Prostate gland (tissue), 2 donors: ENCODE results near the genes ESR2 and AKAP5.

GRCh38 chr14:61501784-61503040 lies 180.8 kb downstream of the PRKCH start:
- PRO-cap = no peak
- RAMPAGE, long total RNA, 2 experiments = no peak in any of the 2 experiments

GRCh38 chr14:61567958-61569315 lies 126.9 kb upstream of the HIF1A start:
- PRO-cap = bidirectional peak, plus-strand start at chr14:61568832, minus-strand start at chr14:61568793
- RAMPAGE, long total RNA, 2 experiments = no peak in any of the 2 experiments

DNA sequence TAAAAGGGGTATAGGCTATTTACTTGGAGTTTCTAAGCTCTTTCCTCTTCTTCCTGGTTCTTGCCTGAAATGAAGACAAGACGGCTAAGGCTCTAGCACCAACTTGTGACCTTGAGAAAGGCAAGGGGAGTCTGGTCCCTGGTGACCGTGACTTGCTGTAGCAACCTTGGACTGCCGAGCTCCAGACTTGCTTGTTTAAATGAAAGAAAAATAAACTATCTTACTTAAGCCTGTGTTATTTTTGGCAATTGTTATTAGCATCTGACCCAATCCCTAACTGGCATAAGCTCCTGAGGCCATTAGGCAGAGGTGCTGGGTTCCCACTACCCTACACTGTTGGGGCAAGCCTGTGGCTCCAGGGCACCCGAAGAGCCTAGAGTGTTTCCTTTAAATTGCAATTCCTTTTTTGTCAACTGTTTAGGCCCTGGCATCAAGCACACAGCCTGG lies 106.9 kb upstream of the HIF1A start:
- PRO-cap = no peak
- RAMPAGE, long total RNA, 2 experiments = no peak in any of the 2 experiments

DNA sequence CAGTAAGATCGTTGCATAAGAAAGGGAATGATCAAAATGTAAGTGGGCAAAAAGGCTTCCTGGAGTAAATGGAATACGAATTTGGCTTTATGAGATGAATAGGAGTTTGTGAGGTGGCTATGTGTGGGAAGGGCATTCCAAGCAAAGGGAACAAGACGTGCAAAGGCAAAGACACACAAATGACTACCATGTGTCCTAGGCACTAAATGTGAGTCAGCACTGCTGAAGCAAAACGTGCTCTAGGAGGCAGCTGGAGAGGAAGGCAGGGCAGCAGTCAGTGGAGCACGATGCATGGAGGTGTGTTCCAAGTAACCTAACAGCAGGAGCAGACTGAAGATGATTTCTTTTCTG lies 53.0 kb upstream of the HIF1A start:
- PRO-cap = no peak
- RAMPAGE, long total RNA, 2 experiments = no peak in any of the 2 experiments

DNA sequence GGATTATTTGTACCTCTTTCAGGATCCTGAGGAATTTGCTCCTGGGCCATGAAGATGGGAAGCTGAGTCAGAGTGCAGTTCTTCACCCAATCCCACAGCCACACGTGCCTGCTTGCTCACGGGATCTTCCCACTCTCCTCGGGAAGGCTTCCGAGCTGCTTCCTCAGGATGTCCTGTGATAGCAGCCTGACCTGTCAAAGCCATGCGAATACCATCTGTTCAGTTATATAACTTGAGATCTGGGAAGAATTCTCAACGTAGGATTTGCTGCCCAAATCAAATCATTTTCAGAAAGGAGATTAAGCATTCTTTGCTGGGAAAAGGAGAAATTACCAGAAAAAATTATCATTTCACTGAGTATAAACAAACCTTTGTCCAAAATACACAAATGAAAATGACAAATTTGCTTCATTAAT lies 41.7 kb upstream of the HIF1A start:
- PRO-cap = no peak
- RAMPAGE, long total RNA, 2 experiments = no peak in any of the 2 experiments

DNA sequence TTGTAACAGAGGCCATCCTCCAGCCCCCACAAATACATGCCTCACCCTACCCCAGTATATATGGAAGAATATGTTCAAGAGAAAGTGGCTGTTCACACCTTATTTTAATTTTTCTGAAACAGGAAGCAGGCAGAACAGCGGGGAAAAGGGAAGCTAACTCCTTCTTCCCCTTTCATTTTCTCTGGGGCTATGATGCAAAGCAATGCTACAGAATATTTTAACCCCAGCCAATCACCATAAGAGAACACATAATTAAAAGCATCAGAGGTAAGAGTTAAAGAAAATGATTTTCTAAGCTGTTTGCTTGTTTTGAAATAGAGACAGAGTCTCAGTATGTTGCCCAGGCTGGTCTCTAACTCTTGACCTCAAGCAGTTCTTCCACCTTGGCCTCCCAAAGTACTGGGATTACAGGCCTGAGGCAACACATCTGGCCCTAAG lies 31.6 kb upstream of the HIF1A start:
- PRO-cap = no peak
- RAMPAGE, long total RNA, 2 experiments = no peak in any of the 2 experiments

DNA sequence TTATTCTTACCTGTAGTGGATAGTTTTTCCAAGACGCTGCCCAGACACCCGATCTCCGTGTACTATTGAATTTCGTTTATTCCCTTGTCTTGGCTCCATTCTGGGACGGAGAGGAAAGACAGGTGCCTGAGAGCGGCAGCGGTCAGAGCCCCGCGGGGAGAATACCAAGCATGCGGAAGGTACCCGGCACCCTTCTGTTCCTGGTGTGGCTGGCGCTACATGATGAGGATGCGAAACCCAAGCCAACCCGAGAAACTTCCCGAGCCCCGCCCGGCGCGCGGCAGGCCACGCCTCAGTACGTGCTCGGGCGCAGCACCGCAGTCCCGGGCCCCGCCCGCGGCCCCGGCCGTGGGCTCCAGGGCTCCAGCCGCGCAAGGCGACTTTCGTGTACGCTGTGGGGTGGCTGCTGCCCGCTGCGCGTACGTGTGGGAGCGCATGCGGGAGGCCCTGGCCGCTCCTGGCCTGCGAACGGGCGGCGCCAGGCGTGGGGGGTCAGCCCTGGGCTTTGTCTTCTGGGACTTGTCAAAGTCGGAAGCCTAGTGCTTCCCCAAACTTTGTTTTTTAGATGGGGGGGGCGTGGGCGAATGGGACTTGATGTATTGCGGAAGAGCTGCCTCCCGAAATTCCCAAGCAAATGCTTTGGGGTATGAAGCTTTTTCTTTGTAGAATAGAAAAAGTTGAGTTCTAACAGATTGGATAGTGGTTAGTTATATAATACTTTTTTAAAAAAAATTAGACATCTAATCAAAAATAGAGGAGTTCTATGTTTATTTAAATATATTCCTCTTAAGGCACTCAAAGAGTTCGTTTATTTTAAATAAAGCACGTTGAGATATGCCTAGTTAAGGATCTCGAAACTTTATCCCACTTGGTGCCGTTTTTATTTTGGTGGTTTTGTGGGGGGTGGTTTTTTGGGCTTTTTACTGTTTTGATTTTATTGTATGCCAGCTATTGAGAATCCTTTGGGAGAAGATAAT lies 11.1 kb upstream of the SNAPC1 start:
- PRO-cap = bidirectional peak, plus-strand start at position 320 of the sequence, minus-strand start at position 196 of the sequence
- RAMPAGE, long total RNA, 2 experiments = no peak in any of the 2 experiments

DNA sequence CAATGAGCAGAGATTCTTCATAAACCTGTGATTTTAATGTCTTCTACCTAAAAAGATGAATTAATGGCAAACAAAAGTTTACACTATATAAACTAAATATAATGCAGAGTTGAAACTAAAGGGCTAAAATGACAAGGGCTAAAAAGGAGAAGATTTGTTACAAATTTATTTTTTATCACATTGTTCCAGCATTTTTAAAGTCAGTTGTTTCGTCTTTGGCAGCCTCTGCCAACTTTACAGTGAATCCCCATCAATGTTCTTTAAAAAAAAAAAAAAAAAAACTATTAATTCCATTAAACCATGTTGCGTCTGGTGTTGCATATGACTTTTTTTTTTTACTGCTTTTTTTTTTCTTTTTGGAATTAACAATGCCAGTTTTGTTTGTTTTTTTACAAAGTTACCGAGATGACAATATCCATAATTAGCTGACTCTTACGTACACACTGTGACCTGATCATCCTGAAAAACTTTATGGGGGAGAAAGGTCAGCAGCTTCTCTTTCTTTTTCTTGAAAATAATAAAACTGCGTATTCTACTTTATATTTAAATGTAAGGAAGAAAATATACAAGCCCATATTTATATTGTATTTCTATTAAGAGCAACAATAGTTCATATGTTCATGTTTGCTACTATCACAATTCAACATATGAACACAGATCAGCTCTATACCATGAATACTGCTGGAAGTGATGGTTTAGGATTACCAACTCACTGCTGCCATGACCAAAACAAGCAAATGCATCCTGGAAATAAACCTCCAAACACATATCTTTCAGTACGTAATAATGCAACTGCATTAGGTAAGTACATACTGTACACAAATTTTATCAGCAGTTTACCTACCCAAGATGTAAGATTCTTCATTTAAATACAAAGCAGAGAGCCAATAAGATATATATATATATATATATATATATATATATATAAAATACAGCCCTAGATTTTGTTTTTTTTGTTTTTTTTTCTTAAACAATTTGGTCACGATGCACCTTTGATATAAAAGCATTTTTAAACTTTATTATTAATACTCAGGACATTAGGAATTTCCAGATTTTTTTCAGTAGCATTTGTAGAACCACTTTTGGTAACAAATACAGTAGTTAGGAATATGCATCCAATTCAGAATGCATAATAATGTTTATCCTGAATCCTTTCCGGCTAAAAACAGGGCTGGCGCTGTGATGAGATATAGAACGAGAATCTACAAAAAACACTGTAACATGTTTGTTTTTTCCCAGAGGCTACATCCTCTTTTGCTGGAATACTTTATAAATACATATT lies 55.4 kb upstream of the GPHB5 start:
- PRO-cap = no peak
- RAMPAGE, long total RNA, 2 experiments = no peak in any of the 2 experiments

GRCh38 chr14:63434336-63435078 lies 108.7 kb downstream of the PPP2R5E start:
- PRO-cap = no peak
- RAMPAGE, long total RNA, 2 experiments = no peak in any of the 2 experiments

GRCh38 chr14:63437849-63438433 lies 105.2 kb downstream of the PPP2R5E start:
- PRO-cap = no peak
- RAMPAGE, long total RNA, 2 experiments = no peak in any of the 2 experiments

DNA sequence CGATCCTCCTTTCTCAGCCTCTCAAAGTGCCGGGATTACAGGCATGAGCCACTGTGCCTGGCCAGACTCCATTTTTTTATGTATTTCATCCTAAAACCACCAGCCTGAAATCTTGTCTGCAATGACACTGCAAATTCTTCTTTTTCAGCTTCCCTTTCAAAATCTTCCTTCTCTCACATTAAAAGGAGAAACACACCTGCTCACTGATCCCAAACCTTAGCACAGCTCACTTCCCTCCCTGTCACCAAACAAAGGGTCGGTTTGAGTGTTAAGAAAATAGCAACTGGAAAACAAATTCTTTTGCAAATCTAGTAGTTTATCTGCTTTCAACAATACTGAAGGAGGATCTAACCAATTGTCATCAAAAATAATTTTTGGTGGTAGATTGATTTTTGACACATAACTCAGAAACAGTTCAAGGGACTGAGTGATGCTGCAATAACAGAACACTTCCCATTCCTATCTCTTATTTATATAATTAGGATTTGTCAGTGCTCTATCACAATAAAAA lies 62.4 kb downstream of the PPP2R5E start:
- PRO-cap = no peak
- RAMPAGE, long total RNA, 2 experiments = no peak in any of the 2 experiments

- PRO-cap = no peak
- RAMPAGE, long total RNA, 2 experiments = no peak in any of the 2 experiments
Measured at GRCh38 chr14:63486626-63487328, 56.4 kb downstream of the PPP2R5E start.

GRCh38 chr14:63515066-63515372 lies 28.2 kb downstream of the PPP2R5E start:
- PRO-cap = no peak
- RAMPAGE, long total RNA, 2 experiments = no peak in any of the 2 experiments

DNA sequence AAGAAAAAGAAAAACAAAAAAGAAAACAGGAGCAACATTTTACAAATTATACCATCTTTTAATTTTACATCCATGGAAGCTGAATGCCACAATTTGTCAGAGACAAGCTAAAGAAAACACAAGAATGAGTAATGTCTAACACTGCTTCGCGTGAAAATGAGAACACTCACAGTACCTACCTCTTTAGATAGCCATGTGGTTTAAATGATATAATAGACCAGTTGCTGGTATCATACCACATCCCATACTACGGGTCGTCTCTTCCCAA lies 617 bp downstream of the WDR89 start:
- PRO-cap = no peak
- RAMPAGE, long total RNA, 2 experiments = no peak in any of the 2 experiments

DNA sequence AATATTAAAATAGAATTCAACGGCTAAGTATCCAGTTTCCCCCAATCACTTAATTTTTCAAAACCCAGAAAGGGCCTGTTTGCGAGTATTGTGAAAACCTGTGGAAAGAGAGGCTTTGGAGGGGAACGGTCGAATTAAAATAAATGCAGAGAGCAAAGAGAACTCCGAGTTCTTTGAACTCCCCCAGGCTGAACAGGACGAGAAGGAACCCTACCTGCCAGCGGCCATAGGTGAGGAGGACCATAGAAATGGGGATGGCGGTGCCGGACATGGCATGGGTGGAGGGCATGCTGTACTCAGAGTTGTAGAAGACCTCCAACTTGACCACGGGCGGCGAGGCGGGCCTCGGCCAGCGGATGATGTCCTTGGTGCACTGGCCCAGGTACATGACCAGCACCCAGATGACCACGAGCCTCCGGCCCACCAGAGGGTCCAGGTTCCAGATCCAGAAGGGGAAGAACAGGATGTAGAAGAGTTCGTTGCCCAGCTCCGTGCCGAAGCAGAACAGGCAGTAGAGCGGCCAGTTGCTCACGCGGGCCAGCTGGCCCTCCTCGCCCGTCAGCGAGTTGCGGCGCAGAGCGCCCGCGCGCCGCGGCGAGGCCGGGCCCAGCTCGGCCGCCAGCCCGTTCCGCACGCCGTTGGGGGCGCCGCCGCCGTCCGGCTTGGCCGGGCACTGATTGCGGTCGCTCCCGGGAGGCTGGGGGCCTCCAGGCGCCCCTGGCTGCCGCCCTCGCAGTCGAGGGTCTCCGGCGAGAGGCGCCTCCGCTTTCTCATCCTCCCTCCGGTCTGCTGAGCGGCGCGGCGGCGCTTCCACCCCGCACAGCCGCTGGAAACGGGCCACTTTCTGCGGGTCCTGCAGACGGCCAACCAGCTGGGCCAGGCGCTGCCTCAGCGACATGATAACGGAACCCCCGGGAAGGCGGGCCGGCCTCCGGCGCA lies 549 bp downstream of the SGPP1 start:
- PRO-cap = no peak
- RAMPAGE, long total RNA, 2 experiments = no peak in any of the 2 experiments

- PRO-cap = no peak
- RAMPAGE, long total RNA, 2 experiments = no peak in any of the 2 experiments
Measured at GRCh38 chr14:63940433-63940846, 87.6 kb downstream of the SYNE2 start.

GRCh38 chr14:64213846-64214421 lies 80.2 kb downstream of the ESR2 start:
- PRO-cap = no peak
- RAMPAGE, long total RNA, 2 experiments = no peak in any of the 2 experiments

GRCh38 chr14:64215990-64216700 lies 78.0 kb downstream of the ESR2 start:
- PRO-cap = no peak
- RAMPAGE, long total RNA, 2 experiments = no peak in any of the 2 experiments

DNA sequence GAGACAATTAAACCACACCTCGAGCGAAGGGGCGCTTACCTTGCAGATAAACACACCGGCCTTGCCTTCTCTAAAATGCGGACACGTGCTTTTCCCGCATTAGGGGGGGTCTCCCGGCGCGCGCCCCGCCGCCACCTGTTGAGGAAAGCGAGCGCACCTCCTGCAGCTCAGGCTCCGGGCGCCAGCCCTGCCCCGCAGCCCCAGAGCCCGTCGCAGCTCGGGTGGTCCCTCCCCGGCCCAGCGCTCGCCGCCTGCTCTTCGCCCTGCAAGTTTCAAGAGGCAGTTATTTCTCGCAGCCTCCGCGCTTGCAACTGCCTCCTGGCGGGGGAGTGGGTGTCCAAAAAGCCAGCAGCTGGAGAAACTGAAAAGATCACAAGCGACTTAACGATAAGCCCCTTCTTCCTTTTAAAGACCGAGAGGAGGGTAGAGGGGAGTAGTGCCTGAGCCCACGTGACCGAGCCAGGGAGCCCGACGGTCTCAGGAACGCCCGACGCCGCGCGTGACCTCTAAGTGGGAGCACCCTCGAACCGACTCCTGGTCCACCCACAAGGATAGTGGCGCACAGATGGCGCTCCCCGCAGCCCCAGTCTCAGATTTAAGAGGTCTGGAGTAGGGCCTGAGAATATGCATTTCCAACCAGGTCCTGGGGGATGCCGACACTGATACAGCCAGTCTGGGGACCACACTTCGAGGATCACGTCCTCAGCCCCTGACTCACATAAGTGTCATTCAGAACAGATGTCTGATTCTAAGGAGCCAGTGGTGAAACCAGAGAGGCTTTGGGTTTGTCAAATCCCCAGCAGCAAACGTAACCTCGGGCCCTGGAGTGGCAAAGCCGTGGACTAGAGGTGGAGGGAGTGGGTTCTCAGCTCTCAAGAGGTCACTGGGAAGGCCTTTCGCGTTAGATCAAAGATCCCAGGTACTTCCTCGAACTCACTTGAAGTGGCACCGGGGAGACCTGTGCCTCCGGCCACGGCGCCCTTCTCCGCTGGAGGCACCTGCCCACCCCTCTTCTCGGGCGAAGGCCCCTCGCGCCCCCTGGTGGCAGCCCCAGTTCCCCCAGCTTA lies at the start of gene ESR2:
Gene ESR2 (minus strand): TSS at position 378 of the 1,067 bp plus-strand sequence.
- PRO-cap = no peak
- RAMPAGE, long total RNA, 2 experiments = start-site peak on the minus strand in 1 of 2 experiments, centred at position 223 of the sequence, 9 reads per replicate

GRCh38 chr14:64464583-64465646 lies at the start of gene AKAP5:
TSS of gene AKAP5 (plus strand) at chr14:64465499.
- PRO-cap = bidirectional peak, plus-strand start at chr14:64465501, minus-strand start at chr14:64465352
- RAMPAGE, long total RNA, 2 experiments = no peak in any of the 2 experiments